Natural killer cell (primary cell): ENCODE measurements around a stretch of chr18.

DNA sequence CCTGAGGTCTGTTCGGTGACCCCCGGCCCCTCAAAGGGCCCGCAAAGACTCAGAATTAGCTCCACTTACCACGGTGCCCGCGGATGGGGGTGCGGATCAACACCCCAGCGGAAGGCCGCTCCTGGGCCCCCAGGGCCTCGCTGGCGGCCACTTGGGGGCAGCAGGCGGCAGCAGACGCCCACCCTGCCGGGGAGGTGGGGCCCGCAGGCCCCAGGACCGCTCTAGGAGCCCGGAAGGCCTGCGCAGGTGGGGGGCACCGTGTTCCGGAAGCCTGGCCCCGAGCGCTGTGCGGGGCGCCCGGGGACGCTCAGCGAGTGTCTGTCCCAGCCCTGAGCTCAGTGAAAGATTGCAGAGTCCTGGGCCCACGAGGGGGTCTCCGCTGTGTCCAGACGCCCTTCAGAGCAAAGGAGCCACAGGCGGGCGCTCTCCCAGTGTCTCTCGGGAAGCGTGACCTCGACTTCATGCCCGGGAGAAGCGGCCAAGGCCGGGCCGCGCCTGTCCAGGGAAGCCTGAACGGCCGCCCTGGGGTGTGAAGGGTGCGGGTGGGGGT, 118.7 kb downstream of the VAPA start:
- PRO-cap = unidirectional peak, plus-strand start at position 261 of the sequence

GRCh38 chr18:10518371-10519230, 7.2 kb upstream of the NAPG start:
- PRO-cap = no peak

DNA sequence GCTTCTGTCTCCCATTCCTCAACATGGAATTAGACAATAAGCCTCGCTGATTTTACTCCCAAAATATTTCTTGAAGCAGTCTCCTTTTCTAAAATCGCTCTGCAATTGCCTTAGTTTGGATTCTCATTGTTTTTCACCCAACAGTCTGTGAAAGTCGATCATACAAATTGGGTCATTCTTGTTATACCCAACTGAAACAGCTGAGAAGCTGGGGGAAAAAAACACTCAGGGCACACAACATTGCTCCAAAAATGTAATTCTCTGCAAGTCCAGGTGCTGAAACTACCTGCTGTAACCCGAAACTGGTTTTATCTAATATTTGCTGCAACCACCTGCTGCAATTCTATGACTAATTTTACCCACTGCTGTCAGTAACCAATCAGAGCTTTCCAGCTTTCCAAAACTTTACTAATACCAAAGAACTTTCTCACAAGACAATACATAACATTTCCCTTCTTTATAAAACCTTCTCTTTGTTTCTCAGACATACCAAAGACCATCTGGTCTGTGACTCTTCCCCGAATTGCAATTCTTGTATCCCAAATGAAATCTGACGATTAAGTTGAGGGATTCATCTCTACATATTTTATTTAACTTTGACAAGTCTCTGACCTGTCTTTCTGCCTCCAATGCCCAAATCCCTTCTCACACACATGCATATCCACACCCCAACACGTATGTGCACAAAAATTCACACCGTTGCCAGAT, 198.4 kb downstream of the PIEZO2 start:
- PRO-cap = no peak

- PRO-cap = no peak
Observed at GRCh38 chr18:11283401-11284073, 134.2 kb upstream of the PIEZO2 start.

DNA sequence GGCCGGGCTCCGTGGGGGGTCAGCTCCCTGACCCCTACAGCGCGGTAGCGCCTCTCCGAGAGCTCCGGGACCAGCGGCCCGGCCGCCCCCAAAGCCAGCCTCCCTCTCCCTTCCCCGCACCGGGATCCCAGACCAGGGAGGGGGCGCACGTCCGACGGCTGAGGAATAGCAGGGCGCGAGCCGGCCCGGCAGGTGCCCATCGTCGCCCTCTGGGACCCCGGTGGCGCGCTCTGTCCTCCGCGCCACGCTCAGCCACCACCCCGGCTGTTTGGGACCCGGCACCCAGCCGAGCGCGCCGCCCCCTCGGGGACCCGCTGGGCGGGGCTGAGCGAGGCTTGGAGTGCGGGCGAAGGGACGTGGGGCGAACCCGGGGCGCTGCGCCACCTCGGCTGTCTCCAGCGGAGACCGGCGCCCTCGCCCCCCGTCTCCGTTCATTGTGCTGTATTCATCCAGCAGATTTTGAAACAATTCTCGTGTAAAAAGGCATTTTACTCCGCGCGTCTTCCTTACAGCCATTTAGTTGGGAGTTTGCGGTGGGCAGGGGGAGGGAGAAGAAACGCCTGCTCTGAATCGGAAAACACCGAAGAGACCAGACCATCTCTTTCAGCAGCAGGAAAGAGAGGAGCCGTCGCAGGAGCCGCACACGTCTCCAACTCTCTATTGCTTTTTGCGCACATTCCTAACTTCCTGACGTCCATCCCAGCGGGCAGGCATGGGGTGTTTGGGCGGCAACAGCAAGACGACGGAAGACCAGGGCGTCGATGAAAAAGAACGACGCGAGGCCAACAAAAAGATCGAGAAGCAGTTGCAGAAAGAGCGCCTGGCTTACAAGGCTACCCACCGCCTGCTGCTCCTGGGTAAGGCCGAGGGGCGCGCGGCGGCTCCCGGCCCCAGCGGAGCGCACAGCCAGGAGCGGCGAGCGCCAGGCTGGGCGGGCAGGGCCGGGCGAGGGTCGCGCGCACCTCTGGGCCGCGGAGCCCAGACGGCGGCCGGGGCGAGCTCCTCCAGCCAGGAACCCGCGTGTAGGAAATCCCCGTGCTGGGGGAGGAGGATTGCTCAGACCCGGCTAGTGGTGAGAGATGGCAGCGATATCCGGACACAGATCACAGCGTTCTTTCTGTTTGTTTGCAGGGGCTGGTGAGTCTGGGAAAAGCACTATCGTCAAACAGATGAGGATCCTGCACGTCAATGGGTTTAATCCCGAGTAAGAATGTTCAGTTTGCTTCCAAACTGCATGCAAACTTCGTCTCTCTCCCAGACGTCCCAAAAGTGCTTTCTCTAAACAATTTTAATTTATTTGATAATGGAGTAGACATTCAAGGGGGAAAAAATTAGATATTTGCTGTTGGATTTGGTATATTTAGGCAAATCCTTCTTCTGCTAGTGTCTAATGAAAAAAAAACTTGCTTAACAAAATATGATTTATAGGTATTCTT, 63.2 kb downstream of the GNAL start:
- PRO-cap = unidirectional peak, plus-strand start at position 612 of the sequence

DNA sequence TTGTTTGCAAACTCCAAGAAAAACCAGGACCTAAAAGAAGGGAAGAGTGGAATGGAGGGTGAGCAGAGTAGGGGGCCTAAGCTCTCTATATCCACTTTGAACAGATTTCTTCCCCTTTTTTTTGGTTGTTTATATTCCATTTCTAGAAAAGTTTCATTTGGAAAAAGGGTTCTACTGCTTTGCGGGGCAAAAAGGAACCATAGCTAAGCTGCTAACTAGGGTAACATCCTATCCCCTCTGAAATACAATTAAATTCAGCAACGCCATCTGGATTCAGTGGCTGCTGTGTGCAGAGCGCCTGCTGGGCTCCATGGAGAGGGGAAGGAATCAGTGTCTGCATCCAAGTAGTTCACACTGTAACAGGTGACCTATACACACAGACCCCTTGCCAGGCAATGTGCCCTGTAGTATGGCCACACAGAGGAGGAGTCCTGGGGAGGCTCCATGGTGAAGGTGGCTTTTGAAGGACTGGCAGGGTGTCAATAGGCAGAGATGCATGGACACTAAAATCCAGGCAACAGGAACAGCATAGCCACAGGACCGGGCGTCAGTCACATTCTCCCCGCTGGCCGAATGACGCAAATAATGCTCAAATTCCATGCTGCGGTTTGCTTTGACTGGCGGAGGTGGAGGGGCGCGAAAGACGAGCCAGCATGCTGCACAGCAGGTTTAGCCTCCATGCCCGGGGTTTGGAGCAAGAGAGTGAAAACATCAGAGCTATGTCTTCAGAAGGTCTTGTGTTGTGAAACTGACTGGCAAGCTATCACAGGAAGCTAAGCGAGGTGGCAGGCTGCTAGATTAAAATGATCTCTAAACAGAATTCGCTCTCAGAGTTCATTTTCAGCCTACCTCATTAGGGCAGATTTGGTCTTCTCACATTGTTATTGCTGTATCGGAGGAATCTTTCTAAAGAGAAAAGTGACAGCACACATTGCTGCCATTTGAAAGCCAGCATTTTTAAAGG, 1.4 kb upstream of the CHMP1B start:
- PRO-cap = unidirectional peak, plus-strand start at position 445 of the sequence; bidirectional peak, plus-strand start at position 639 of the sequence, minus-strand start at position 484 of the sequence; bidirectional peak, plus-strand start at position 763 of the sequence, minus-strand start at position 744 of the sequence; bidirectional peak, plus-strand start at position 830 of the sequence, minus-strand start at position 808 of the sequence

GRCh38 chr18:11852930-11853573, 1.8 kb downstream of the CHMP1B start:
- PRO-cap = no peak

DNA sequence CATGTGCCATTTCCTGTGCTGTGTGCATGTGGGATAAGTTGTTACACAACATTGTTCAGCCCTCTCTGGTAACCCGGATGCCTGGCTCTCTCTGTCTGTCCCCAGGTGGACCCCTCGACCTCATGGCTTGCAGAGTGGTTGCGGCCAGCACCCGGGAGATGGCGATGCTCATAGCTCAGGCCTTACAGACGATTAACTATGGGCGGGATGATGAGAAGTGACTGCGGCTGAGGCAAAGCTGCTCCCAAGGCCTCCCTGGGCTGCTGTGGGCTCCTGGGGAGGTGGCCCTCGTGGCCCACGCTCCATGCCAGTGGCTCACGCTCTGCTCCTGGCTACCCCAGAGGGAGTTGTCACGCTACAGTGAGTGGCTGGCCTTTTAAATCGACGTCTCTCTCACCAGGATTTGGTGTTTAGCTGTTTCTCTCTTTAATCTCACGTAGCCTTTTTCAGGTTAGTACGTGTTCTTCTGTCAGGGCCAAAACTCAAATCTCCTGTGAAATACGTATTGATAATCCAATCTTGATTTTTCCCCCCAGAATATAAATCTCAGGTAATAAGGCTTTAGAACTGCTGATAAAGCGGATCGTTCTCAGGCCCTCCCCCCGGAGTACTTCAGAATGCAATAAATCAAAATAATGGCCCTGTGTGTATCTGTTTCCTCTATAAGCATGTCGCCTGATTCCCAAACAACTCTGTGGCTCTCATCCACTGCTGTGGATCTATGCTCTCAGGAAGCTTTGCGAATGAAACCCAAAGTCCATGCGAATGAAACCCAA, 49.1 kb downstream of the IMPA2 start:
- PRO-cap = no peak

DNA sequence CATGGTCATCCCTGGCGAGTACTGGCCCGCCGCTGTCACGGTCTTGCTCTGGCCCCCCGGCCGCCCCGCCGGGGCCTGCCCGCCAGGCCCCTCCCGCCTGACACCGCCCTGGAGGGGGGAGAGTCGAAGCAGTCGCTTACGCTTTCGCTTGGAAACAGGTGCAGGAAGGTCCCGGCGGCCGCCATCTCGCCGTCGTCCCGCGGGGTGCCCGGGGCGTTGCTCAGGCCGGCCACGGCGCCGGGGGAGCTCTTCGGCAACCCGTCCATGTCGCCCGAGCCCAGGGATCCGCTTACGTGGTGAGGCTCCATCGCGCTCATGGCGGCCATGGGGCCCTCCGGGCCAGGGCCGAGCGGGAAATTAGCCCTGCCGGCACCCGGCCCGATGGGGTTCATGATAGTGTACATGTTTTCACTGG, 26.6 kb upstream of the ANKRD62 start:
- PRO-cap = no peak

- PRO-cap = no peak
Observed at GRCh38 chr18:12227849-12228313, 26.3 kb upstream of the CIDEA start.

DNA sequence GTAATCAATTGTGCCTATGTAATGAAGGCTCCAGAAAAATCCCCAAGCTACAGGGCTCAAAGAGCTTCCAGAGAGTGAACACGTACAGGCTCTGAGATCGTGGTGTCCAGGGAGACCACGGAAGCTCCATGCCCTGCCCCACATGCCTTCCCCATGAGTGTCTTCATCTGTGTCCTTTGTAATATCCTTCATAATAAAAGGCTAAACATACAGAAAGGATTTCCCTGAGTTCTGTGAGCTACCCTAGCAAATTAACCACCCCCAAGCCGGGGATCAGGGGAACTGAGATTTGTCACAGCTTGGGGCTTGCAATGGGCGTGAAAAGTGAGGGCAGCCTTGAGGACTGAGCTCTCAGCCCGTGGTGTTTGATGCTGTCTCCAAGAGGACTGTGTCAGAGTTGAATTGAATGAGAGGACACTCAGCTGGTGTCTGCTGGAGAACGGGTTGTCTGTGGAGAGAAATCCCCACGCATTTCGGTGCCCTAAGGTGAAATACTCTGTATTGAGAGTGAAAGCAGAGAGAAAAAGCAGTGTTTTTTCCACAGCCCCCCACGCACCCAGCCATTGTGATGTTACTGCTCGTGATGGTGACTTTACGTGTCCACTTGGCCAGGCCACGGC, 25.4 kb upstream of the TUBB6 start:
- PRO-cap = no peak

- PRO-cap = no peak
Observed at GRCh38 chr18:12287098-12288484, 20.4 kb upstream of the TUBB6 start.

- PRO-cap = no peak
Observed at GRCh38 chr18:12314313-12315114, 6.5 kb downstream of the TUBB6 start.

DNA sequence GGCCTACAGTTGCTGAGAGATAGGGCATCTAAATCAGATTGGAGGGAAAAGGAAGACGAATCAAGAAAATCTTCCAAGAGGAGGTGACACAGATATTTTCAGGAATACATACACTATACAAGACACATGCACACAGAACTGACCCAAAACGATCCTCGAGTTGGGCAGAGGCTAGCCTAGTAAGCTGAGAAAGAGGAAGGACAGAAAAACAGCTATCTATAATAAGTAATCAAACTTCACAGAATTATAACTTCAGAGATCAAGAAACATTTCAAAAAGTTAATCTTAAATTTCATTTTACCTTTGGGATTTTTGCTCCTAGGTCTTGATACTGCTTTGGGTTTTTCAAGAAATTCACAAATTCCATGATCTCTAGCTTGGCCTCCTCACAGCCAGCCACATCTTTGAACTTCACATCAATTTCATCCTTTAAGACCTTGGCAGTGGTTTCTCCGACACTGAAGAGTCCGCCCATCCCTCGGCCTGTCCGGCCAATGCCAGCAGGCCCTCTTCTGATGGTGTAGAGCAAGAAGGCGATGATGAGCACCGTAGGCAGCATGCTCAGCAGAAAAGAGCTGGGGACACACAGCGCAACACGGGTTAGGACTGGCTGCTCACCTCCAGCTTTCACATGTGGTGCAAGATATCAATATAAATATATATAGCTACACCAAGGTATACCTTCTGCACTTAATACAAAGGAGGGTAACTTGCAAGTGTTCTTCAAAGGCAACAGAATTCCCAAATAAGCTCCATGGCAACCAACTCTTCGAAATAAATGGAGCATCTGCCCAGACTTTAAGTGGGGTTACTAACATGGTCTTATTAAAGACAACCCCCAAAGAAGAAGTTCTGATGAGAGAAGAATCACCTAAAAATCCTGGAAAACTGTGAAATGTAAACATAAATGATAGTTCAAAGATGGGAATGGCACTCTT, 18.4 kb downstream of the AFG3L2 start:
- PRO-cap = no peak

DNA sequence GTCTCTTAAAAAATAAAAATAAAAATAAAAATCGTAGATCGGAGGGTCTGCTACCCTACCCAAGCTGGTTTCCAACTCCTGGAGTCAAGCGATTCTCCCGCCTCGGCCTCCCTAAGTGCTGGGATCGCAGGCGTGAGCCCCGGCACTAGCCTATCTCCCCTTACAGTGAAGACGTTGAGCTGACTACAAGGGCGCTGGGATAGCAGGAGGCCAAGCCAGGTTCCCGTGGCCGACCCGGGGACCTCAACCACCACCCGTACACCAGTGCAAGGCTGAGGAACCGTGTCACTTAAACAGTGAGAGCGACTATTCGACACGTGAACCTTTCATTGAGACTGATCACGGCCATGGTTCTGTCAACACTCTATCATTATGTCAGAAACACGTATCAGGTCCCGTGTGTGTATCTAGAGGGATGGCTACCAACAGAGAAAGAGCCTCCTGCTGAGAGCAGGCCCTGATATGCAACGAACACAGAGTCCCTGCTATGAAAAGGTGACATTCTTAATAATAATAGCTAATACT, 989 bp downstream of the AFG3L2 start:
- PRO-cap = no peak

DNA sequence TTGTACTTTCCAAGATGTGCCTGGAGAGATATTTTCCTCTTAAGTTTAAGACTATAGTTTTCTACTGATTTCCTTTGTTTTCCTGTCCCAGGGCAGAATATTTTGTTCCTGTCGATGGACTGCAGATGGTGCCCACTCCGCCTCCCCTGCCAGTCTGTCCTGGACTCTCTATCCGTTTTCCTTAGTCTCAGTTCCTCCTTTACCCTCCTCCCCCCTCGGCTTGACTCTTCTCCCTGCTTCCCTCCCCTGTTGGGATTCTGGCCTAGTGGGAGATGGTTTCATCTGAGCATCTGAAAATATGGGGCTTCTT, 49.5 kb downstream of the LDLRAD4 start:
- PRO-cap = no peak

DNA sequence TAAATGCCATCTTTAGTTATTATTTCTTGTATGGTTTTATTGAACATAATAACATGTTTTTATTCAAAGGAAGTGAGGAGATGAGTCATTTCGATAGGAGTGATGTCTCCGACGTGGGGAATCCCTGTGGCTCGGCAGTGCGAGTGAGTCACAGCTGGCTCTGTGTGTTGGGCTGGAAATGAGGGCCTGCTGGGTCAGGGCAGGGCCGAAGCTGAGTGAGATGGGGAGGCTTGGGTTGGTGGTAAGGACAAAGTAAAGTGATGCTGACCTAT, 156.7 kb downstream of the LDLRAD4 start:
- PRO-cap = no peak

- PRO-cap = no peak
Observed at GRCh38 chr18:13437216-13437594, 218.6 kb downstream of the LDLRAD4 start.

DNA sequence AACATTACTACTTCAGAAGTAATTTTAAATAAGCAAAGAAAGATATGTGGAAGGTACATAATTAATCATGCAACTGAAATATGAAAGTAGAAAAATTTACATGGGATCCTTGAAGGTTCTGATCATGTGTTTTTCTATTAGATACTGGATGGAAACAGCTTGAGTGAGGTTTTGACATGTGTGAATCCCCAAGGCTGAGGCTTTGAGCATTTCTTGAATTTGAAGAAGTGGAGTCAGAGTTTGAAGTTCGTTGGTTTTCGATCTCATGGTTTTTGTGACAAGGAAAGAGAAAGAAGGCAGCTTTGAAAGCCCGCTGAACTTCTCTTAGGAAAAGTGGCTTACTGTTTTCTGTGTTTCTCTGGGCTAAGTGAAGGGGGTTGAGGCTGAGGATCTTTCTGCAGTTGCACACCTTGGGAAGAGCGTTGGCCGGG, 220.1 kb downstream of the LDLRAD4 start:
- PRO-cap = no peak

DNA sequence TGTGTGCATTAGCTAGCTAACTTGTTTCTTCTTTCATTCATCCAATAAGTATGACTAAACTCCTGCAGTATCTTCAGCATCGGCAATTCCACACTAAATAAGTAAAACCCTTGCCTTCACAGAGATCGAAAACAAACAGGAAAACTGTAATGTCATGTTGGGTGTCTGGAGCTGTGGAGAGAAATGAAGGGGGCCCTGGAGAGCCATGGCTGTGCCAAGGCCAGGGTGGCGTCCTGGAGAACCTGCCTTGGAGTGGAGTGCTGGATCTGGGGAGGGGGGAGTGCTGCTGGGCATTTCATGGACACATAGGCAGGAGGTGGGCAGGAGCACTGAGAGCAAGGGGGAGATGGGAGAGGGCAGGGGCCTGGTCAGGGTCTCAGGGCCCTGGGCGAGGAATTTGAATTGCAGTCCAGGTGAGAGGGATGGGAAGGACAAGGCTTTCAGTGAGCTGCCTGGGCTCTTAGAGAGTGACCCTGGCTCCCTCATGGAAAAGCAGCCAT, 238.7 kb downstream of the FAM210A start:
- PRO-cap = no peak